Bronchus fibroblast of lung (primary cell): ENCODE measurements around a stretch of chr2.

DNA sequence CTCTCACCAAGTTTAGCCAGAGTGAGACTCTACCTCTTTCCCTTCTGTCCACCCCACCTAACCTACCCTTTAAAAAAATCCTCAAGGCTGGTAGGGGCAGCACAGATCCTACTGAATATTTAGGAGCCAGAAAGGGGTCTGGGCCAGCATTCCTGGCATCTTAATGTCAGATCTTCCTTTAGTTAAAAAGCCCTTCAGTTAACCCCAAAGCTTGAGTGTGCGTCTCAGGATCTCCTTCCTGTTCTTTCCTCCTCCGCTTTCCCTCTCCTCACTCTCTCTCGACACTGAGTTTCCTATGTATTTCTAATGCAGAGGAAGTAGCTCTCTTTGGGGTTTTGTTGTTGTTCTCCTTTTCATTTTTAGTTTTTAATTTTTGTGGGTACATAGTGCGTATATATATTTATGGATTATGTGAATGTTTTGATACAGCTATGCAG lies 110.0 kb upstream of the COPS8 start:
- RAMPAGE, long total RNA = no peak

GRCh38 chr2:236976379-236977013 lies 109.2 kb upstream of the COPS8 start:
- RAMPAGE, long total RNA = no peak

GRCh38 chr2:237171066-237172018 lies 85.7 kb downstream of the COPS8 start:
- RAMPAGE, long total RNA = no peak

- RAMPAGE, long total RNA = no peak
Measured at GRCh38 chr2:237184045-237184431, 98.3 kb downstream of the COPS8 start.

DNA sequence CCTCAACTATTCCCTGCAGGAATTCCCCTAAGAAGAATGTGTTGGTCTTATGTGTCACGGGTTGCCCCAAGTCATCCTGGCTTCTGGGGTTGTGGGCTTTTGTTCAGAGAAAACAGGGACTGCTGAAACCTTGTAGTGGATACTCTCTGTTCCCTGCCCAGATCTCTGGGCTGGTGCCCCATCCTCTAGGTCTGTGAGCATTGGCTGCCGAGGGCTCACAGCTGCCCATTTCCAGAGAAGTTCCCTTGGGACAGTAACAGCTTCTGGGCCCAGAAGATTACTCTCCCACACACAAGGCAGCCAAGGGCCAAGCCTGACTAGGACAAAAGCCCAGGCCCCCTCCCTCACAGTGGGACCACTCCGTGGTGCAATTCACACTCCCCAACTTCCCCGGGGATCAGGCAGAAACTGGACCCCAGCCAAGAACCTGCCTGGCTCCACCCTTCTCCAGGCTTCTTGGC lies 137.8 kb downstream of the COPS8 start:
- RAMPAGE, long total RNA = no peak

DNA sequence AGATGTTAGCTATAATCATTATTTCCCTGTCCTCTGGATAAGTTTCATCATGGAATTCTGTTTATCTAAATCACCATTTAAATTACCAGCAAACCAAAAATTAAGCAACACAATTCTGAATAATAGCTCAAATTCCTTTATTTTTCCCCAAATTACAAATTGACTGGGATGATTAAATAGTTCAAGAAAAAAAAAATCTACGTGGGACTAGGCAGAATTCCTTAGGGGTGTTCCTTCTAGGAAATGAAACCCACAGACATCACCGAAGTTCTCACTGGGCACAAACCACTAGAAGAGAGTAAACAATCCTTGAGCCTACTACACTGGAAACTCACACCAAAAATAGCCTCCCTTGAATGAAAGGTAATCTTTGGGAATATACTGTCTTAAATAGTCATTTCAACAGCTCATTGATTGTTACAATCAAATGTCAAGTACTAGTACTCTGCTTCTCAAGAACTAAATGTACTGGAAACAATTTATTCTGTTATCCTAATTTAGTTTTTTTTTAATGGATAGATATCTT lies 159.4 kb downstream of the COL6A3 start:
- RAMPAGE, long total RNA = no peak

DNA sequence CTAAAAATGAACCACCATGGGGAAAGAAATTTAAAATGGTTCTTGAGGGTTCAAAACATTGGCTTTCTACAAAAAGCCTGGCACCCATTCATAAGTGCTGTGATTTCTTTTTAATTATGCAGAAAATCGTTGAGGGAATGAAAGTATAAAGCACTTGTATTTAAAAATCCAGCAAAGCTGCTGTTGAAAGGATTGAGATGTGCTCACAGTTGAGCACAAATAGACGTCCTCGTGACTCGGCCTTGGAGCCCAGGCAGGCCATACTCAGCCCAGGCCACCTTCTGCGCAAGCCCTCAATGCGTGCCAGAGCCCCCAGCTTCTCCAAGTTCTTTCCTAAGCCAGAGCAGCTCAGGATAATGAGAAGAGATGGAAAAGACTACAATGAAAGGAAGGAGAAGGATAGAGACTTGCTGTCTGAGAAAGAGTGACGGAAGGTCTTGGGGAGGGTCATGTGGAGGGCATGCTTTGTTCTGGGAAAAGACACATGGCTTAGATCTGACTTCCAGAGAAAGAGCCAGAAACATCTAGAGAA lies 92.8 kb downstream of the COL6A3 start:
- RAMPAGE, long total RNA = no peak

GRCh38 chr2:237359907-237360359 lies 54.0 kb downstream of the COL6A3 start:
- RAMPAGE, long total RNA = no peak

GRCh38 chr2:237412982-237413933 lies 706 bp downstream of the COL6A3 start:
- RAMPAGE, long total RNA = no peak

GRCh38 chr2:237422208-237422629 lies 8.3 kb upstream of the COL6A3 start:
- RAMPAGE, long total RNA = no peak

DNA sequence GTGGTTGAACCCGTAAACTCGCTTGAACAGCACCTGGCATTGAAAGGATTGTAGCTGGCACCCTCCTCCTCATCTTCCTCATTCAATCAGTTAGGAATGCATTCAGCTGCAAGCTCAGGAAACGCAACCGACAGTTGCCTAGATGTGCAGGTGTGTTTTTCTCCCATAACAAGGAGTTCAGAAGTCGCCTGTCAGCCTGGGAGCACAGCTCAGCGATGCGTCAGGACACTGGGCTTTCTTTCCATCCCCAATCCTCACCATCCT lies 11.0 kb upstream of the MLPH start:
- RAMPAGE, long total RNA = no peak

- RAMPAGE, long total RNA = no peak
Measured at GRCh38 chr2:237485055-237485776, 1.8 kb upstream of the MLPH start.

DNA sequence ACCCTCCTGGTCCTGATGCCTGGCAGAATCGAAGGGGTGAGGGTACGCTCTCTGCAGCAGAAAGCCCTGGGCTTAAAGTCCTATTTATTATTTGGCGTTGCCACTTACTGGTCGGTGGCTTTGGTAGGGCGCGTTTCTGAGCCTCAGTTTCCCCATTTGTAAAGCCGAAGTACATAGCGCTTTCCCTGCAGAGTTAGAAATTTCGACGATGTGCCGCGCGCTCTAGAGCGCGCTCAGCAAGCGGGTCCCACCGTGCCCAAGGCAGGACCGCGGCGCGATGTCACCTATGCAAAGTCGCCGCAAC lies 396 bp upstream of the MLPH start:
- RAMPAGE, long total RNA = no peak

GRCh38 chr2:237550920-237551659 lies 15.3 kb upstream of the PRLH start:
- RAMPAGE, long total RNA = no peak

DNA sequence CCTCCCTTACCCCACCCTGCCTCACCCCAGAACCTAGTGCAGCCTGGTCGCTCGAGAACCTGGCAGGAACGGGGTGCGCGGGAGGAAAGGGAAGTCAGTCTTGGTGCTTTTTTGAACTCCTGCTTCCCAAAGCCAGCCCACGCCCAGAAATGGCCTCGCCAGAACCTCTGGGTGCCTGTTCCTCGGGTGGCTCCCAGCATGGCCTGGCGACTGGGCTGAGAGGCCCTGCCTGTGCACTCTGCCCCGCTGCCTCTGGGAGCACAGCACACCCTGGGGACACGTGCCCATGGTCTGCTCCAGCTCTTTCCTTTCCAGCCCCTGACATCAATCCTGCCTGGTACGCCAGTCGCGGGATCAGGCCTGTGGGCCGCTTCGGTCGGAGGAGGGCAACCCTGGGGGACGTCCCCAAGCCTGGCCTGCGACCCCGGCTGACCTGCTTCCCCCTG lies 346 bp downstream of the PRLH start:
- RAMPAGE, long total RNA = no peak

GRCh38 chr2:237656744-237657126 lies 29.3 kb downstream of the LRRFIP1 start:
- RAMPAGE, long total RNA = no peak

DNA sequence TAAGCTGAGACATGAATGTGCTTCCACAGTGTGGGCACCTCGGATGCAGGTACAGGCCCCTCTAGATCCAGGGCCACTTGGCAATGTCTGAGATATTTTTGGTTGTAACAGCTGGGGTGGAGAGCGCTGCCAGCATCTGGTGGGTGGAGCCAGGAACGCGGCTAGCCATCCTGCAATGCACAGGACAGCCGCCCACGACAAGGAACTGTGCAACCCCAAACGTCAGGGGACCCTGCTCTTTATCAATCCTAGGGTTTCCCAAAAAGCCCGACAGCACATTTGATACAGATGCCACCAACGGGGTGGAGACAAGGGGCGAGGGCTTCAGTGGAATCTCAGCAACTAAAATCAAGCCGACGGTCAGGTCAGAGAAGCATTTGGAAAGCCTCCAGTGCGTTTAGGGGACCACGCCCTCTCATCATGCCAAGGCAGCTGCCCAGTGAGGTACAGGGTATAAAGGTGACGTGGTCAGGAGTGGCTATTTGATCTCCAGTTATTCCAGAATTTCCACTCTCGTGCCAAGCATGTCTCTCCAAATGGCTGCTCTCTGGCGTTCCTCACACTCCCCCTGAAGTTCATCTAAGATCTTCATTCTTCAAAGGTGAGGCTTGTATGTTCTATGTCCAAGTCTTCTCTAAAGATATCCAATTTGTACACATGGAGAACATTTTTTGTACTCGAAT lies 55.6 kb downstream of the LRRFIP1 start:
- RAMPAGE, long total RNA = no peak

DNA sequence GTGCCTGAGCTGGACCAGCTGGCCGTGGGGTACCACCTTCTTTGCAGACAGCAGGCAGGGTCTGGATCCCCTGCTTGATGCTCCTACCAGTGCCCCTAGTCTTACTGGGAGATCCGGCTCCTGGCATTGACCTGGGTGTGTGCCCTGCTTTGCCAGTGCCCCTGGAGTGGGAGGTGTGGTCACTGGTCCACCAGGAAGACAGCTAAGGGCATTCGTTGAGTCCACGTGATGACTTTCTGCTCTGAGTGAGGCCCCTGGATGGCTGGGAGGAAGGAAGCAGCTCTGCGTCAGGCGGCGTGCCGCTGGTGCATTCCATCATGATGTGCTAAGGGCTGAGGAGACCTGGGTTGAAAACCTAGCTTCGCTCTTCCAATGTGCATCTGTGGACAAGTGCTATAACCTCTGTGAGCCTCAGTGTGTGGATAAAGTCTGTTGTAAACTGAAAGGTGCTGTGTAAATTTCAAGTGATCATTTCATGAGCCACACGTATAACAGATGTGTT lies 59.5 kb downstream of the LRRFIP1 start:
- RAMPAGE, long total RNA = no peak

GRCh38 chr2:237693537-237694250 lies 66.3 kb downstream of the LRRFIP1 start:
- RAMPAGE, long total RNA = no peak

GRCh38 chr2:237757204-237757605 lies 41.4 kb upstream of the RBM44 start:
- RAMPAGE, long total RNA = no peak